Stomach (tissue), 7 donors: ENCODE measurements around the gene RMC1.

DNA sequence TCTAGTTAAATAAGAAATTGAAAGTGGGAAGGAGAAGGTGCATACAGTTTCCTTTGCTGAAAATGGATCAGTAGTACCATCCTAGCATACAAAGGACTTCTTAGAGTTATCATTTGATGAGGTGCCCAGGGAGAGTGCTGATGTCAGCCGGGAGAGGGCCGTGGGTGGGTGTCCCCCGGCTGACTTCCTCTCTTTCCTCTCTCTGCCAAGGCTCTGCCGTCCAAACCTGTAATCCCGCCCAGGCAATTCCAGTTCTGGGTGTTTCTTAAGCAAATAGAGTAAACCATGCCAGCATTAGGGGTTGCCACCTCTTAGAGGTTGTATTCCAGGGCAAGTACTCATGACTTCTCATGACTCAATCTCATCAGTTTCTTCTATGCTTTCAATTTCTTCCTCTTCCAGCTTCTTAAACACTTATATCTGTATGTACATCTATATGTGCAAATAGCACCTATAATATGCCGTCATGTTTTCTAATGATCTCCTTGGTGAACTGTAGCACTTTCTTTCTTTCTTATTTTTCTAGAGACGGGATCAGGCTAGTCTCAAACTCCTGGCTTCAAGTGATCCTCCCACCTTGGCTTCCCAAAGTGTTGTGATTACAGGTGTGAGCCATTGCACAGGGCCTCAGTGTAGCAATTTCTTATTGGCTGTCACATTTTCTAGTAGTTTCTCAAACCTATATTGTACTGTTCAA, 117.3 kb downstream of the GATA6 start:
- PRO-cap = unidirectional peak, minus-strand start at position 195 of the sequence
- RAMPAGE, long total RNA, 5 experiments = no peak in any of the 5 experiments
- RRBS = no CpG with 5 or more reads among the region's 7 CpGs

- PRO-cap = no peak
- RAMPAGE, long total RNA, 5 experiments = no peak in any of the 5 experiments
- RRBS = no CpG with 5 or more reads among the region's 4 CpGs
These were observed 109.1 kb downstream of the CTAGE1 start for GRCh38 chr18:22308600-22309053.

DNA sequence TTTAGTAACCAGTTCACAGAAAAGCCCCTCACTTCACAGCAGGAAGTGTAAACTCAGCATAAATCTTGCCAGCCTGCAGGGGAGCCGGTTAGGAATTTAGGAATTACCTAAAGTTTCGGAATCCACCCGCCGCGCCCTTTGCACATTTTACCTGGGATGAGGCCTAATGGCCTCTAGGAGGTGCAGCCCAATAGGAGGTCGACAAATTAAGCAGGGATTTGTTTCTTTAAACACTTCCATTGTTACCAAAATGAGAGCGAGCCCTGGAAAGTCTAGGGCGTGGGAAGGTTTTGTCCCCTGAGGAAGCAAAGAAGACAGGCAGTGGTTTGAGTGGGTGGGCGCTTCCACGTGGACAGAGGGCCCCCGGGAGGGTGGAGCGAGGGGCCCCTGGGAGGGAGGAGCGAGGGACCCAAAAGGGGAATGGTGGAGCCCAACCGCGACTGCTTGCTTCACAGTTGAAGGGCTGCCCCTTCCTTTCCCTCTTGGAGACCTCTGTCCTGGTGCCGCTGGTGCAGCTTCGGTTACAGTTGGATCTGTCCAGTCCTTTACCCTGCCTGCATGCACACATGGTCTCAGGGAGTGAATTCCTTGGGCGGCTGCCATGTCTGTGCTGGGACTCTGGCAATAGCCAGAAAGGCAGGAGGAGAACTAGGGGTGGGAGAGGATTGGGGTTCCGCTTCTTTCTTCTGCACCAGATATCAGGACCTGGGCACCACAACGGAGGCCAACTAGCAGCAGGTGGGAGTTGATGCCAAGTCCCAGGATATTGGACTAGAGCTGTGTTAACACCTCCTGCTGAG, 93.1 kb downstream of the CTAGE1 start:
- PRO-cap = no peak
- RAMPAGE, long total RNA, 5 experiments = no peak in any of the 5 experiments
- RRBS = no CpG with 5 or more reads among the region's 20 CpGs

GRCh38 chr18:22428602-22428954, 10.9 kb upstream of the CTAGE1 start:
- PRO-cap = no peak
- RAMPAGE, long total RNA, 5 experiments = no peak in any of the 5 experiments
- RRBS = no CpG with 5 or more reads among the region's 3 CpGs

DNA sequence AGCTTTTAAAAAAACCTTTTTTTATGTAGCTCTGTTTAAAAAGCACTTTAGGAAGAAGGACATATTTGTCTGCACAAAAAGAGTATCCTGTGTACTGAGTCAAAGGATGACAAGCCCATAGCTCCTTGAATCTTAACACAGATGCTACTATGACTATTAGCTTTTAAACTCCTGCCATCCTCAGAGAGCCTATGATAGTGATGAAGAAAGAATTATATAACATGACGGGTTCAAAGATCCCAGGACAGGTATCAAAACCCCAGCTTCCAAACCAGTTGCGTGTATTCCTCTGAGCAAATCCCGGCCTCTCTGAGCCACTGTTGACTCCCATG, 74.4 kb upstream of the CTAGE1 start:
- PRO-cap = no peak
- RAMPAGE, long total RNA, 5 experiments = no peak in any of the 5 experiments
- RRBS = no CpG with 5 or more reads among the region's 3 CpGs

DNA sequence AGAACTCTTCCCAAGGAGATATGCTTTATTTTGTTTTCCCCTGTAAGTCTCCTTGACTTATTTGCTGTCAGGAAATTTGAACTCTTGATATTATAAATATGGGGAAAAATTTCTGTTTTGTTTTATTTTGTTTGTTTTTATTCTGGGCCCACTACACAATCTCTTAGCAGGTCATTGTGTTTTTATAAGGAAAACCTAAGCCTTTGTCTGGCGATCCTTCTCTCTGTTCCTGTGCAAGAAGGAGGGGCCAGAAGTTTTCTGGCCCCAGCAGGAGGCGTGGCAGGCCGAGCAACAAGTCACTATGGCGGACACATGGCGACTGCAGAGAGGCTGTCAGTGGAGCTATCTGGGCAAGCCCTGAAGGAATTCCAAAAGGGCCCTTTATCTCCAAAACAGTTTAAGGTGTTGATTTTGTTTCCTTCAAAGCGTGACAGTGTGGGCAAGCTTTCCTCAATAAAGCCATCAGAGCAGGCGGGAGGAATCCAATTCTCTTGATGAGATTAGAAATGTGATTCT, 118.8 kb upstream of the CTAGE1 start:
- PRO-cap = no peak
- RAMPAGE, long total RNA, 5 experiments = no peak in any of the 5 experiments
- RRBS = no CpG with 5 or more reads among the region's 7 CpGs

DNA sequence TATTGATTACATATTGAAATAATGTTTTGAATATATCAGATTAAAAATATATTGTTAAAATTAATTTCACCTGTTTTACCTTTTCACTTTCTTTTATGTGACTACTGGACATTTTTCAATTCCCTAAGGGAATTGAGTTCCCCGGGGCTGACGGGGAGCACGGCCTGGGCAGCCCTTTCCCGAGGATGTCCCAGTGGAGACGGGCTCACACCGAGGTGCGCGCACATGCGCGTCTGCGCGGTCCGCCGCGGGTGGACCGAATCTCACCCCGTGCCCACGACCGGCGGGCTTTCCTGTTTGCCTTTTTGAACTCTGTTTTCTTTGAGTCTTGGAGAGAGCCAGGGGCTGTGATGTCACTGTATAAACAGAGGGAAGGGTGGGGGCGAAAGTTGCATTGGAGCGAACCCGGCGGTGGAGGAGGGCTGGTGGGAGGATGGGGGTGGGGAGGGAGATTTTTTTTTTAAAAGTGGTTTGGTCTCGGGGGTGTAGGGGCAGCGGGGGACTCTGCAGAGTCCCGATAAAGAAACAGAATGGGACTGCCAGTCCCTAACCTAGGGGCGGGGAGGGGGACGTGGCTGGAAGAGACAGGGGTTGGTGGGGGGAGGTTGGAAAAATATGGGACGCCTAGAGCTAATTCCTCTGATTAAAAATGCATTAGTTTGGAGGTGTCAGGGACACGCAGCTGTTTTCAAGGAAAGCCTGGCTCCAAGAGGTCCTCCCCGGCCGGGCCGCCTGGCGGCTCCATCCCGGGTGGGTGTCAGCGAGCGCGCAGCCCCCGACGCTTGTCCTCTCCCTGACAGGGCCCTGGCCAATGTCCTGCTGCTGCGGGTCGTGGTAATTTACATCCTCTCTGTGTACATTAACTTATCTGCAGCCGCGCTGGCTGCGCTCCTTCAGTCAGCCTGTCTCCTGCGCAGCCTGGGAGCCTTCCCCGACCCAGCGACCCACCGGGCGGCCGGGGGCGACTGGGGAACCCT, 141.4 kb upstream of the CTAGE1 start:
- PRO-cap = unidirectional peak, plus-strand start at position 657 of the sequence
- RAMPAGE, long total RNA, 5 experiments = no peak in any of the 5 experiments
- RRBS = 3% methylated on average over 5 of the region's 53 CpGs

DNA sequence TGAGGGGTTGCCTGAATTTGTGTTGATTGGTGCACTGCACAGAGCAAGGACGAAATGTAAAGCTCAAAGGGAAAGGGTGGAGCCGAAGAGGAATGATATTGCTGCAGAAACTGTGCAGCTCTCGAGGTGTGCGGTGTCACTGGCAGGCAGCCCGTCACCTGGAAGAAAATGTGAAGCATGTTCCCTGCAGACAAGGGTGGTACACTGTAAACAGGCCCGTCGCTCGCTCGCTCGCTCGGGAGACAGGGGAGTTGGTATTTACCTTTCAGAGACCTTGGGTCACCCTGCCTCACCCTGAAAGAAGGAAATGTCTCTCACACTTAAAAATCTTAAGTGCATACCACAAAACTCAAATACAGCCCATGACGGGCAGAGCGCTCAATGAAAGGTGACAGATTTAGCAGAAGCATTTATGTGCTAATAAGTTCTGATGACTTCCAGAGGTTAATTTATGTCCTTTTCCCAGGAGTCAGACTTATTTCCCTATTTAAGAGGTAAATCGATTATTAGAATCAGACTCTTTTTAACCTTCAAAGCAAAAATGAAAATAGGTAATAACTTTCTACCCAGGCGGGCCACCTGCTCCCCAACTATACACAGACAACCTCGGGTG, 195.7 kb upstream of the CTAGE1 start:
- PRO-cap = no peak
- RAMPAGE, long total RNA, 5 experiments = no peak in any of the 5 experiments
- RRBS = no CpG with 5 or more reads among the region's 16 CpGs

- PRO-cap = unidirectional peak, plus-strand start at chr18:22711078; unidirectional peak, minus-strand start at chr18:22711203
- RAMPAGE, long total RNA, 5 experiments = no peak in any of the 5 experiments
- RRBS = no CpG with 5 or more reads among the region's 11 CpGs
These were observed 222.0 kb upstream of the RBBP8 start for GRCh38 chr18:22710789-22711810.

DNA sequence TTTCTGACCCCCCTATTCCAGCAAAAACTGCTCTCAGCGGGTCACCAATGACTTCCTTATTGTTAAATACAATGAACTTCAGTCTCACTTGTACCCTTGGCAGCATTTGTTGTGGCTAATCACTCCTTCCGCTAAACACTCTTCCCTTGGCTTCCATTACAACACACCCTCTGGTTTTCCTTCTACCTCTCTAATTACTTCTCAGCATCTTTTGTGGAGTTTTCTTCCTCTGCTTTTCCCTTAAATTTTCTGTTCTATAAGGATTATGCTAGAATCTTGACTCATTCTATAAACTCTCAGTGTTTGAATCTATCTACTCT, 111.0 kb upstream of the RBBP8 start:
- PRO-cap = no peak
- RAMPAGE, long total RNA, 5 experiments = no peak in any of the 5 experiments
- RRBS = no CpG with 5 or more reads among the region's 2 CpGs

- PRO-cap = no peak
- RAMPAGE, long total RNA, 5 experiments = no peak in any of the 5 experiments
These were observed 99.3 kb downstream of the RBBP8 start for GRCh38 chr18:23032527-23032791.

DNA sequence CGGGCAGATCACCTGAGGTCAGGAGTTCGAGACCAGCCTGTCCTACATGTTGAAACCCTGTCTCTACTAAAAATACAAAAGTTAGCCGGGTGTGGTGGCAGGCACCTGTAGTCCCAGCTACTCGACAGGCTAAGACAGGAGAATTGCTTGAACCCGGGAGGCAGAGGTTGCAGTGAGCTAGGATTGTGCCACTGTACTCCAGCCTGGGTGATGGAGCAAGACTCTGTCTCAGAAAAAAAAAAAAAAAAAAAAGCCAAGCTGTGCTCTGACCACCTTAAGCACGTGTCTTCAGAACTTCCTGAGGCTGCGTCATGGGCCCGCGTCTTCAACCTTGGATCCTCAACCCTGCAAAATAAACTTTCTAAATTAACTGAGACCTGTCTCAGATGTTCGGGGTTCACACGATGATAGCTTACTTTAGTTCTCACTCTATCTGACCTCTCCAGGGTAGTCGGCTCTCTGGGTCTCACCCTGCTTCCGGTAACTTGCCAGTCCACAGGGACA, 65.9 kb upstream of the CABLES1 start:
- PRO-cap = no peak
- RAMPAGE, long total RNA, 5 experiments = no peak in any of the 5 experiments
- RRBS = no CpG with 5 or more reads among the region's 13 CpGs

- PRO-cap = no peak
- RAMPAGE, long total RNA, 5 experiments = no peak in any of the 5 experiments
- RRBS = no CpG with 5 or more reads among the region's 2 CpGs
These were observed 22.0 kb downstream of the RIOK3 start for GRCh38 chr18:23475164-23475454.

GRCh38 chr18:23503428-23504549, at the start of gene RMC1:
TSS of gene RMC1 (plus strand) at chr18:23503511.
- PRO-cap = bidirectional peak, plus-strand start at chr18:23503525, minus-strand start at chr18:23503312
- RAMPAGE, long total RNA, 5 experiments = start-site peak on the plus strand in 4 of 5 experiments, at chr18:23503519-23503700 at its widest, 22 to 86 reads per replicate
- RRBS = 1% methylated on average over 41 of the region's 95 CpGs

- PRO-cap = no peak
- RAMPAGE, long total RNA, 5 experiments = no peak in any of the 5 experiments
- RRBS = no CpG with 5 or more reads among the region's 2 CpGs
These were observed 15.4 kb downstream of the NPC1 start for GRCh38 chr18:23570982-23571245.

DNA sequence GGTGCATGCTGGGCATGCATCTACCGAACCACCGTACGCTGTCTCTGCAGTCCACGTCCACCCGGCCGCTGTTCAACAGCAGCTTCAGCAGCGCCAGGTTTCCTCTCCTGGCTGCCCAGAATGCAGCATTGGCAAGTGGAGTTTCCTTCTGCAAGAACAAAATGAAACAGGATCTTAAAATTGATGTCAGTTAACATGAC, 13.8 kb downstream of the ANKRD29 start:
- PRO-cap = no peak
- RAMPAGE, long total RNA, 5 experiments = no peak in any of the 5 experiments
- RRBS = no CpG with 5 or more reads among the region's 7 CpGs

GRCh38 chr18:23663390-23663666, 617 bp upstream of the ANKRD29 start:
- PRO-cap = no peak
- RAMPAGE, long total RNA, 5 experiments = no peak in any of the 5 experiments
- RRBS = no CpG with 5 or more reads among the region's 4 CpGs

GRCh38 chr18:23837510-23838025, 148.3 kb downstream of the LAMA3 start:
- PRO-cap = no peak
- RAMPAGE, long total RNA, 5 experiments = no peak in any of the 5 experiments
- RRBS = no CpG with 5 or more reads among the region's 1 CpG

GRCh38 chr18:23857877-23858147, 156.7 kb upstream of the TTC39C start:
- PRO-cap = no peak
- RAMPAGE, long total RNA, 5 experiments = no peak in any of the 5 experiments
- RRBS = 68% methylated on average over 5 of the region's 8 CpGs

DNA sequence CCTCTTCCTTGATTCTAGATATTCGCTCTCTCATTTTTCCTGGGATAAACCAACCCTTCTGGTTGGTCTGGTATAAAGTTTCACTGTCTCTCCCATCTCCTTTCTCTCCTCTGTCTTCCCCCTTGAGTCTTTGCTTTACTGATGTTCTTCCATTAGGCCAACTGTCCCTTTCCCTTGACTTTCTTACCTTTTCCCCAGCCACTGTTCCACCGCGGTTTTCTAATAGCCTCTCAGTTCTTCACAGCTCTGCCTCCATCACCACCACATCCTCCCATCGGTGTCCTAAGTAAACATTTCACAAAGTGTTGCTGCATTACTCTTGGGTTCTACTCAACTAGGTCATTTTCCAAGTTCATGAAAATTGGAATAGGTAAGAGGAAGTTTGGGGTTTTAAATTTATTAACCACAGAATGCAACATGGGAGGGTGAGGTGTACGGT, 13.2 kb upstream of the TTC39C start:
- PRO-cap = no peak
- RAMPAGE, long total RNA, 5 experiments = no peak in any of the 5 experiments
- RRBS = no CpG with 5 or more reads among the region's 5 CpGs